Glomerular endothelial cell (primary cell): ENCODE results near the gene CYP4B1.

GRCh38 chr1:46593998-46594493 lies 10.0 kb downstream of the MKNK1 start:
- RAMPAGE, long total RNA: no peak

- RAMPAGE, long total RNA: no peak
Observed at GRCh38 chr1:46635701-46636429, 19.3 kb upstream of the MOB3C start.

DNA sequence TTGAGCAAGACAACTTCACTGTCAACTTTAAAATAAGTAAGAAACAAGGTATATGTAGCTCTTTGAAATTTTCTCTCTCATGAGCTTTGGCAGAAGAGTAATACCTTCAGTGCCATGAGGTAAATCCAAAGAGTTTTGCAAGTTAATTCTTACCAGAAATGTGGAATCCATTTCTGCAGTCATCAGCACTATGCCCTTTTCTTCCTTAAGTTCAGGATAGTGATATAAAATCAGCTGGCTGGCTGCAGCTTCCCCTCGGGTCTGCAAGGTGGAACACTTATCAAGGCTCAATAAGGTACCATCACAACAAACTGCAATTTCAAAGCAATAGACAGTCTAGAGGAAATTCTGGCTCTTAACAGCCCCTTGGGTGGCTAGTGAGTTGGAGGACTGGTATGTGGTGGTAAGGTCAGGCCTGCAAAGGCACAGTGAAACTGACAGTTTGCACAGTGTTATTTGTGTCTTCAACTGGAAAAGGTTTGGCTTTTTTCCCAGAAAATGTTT lies 25.1 kb downstream of the ATPAF1 start:
- RAMPAGE, long total RNA: no peak

GRCh38 chr1:46798813-46799356 lies at the start of gene CYP4B1:
Gene CYP4B1, plus strand, starts transcription at chr1:46799046.
- RAMPAGE, long total RNA: no peak

GRCh38 chr1:46900093-46900542 lies 41.2 kb downstream of the CYP4A11 start:
- RAMPAGE, long total RNA: no peak

DNA sequence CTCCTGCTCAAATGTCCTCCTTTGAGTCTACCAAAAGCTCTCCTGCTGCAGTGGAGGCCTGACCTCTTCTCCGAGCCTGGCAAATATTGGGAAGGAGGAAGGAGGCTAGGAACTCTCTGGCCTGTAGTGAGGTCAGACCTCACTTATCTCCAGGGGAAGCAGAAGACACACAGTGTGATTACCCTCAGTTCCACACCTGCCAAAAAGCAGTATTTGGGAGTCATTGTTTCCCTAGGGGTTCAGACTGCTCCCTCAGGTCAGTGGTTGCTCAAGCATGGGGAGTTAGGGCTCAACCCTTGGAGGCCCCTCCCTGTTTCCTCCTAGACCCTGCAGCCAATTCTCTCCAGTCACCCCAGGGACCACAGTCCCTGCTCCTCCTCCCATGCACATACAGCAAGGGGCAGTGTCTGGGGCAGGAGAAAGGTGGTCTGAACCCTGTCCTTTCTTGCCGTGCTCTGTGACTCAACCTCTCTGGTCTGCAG lies 1.2 kb downstream of the PDZK1IP1 start:
- RAMPAGE, long total RNA: no peak

GRCh38 chr1:47387214-47388206 lies 28.6 kb upstream of the FOXE3 start:
- RAMPAGE, long total RNA: no peak

DNA sequence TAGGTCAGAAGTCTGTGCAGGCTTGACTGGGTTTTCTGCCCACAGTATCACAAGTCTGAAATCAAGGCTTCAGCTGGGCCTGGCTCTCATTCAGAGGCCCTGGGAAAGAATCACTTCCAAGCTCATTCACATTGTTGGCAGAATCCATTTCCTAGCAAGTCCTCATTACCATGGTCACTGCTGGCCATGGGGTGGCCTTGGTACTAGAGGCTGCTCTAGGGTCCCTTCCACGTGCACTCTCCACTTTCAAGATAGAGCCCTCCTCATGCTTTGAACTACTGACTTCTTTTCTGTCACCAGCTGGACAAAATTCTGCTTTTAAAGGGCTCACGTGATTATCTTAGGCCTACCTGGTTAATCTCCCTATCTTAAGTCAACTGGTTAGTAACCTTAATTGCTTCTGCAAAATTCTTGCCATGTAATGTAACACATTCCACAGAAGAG lies 25.5 kb upstream of the FOXE3 start:
- RAMPAGE, long total RNA: no peak

DNA sequence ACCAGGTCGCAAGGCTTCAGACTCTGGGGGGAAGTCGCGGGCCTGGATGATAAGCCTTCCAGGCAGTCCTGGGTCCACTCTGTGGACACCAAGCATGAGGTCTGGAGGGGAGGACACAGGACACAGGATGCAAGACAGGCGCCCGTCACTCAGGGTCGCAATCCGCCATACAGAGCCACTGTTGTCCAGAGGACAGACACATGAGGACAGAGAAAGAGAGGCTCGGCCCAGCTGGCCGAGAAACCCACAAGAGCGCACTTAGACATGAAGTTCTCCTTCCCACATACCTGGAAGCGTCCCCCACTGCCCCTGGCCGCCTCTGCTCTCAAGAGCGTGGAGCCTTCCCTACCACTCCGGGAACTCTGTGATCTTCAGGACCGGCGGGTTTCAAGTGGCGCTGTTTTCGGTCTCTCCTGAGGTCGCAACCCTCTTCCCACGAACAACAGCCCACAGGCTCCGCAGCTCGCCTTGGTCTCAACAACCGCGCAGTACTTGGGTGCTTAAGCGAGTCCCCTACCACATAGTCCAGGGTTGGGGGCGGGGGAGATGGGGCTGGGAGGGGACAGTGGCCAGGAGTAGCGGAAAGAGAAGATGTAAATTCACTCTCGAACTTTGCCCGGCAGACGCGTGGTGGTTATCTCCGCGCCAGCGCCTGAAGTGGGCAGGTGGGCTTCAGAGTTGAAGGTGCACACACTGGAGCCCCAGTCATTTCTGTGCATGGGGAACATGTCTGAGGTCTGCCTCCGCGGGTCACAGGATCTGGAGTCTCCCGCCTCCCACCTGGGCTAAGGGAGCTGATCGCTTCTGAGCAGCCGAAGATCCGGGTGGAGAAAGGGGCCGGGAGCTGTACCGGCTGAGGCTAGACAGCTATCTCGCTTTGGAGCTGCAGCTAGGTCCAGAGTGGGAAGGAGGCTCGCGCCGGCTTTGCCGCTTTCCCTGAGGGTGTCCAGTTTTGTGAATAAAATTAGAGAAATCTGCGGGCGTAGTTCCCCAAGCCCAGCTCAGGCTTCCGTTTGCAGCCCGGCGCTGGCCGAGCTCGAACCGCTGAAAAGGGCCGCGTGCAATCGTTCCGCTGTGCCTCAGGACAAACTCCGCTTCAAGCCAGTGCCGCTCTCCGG lies 4.4 kb upstream of the FOXD2 start:
- RAMPAGE, long total RNA: no peak

DNA sequence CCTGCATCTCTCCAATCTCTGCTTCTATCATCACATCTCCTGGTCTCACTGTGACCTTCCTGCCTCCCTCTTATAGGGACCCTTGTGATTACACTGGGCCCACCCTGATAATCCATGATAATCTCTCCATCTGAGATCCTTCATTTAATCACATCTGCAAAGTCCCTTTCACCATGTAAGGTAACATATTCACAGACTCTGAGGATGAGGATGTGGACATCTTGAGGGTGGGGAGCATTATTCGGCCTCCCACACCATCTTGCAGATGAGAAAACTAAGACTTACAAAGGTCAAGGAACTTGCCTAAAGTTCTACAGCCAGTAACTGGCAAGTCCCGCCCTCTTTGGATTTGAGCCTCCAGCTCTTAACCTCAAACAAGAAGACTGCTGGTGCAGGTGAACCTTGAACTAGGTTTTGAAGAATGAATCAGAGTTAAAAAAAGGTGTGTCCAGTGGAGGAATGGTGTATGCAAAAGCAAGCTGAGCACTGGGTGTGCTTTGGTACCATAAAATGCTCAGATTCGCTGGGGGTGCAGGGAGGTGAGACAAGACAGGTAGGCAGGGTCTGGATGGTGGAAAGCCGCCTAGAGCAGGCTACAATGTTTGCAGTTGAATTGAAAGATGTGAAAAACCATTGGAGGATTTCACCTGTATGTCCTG lies 39.6 kb downstream of the FOXD2 start:
- RAMPAGE, long total RNA: no peak

DNA sequence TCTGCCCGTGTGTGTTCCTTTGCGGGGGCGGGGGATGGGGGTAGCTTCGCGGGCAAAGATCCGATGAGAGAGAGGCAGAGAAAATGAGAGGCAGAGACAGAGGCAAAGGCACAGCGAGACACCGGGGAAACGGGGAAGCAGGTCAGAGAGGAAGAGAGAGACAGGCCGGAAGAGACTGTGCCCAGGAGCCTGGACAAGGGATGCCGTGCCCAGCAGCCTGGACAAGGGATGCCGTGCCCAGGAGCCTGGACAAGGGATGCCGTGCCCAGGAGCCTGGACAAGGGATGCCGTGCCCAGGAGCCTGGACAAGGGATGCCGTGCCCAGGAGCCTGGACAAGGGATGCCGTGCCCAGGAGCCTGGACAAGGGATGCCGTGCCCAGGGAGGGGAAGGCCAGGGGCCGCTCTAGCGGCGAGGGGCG lies 270.4 kb downstream of the FOXD2 start:
- RAMPAGE, long total RNA: no peak

GRCh38 chr1:47727367-47727571 lies 269.9 kb downstream of the TRABD2B start:
- RAMPAGE, long total RNA: no peak

- RAMPAGE, long total RNA: no peak
Observed at GRCh38 chr1:47865686-47866449, 131.3 kb downstream of the TRABD2B start.

- RAMPAGE, long total RNA: no peak
Observed at GRCh38 chr1:48055813-48056236, 58.6 kb upstream of the TRABD2B start.

DNA sequence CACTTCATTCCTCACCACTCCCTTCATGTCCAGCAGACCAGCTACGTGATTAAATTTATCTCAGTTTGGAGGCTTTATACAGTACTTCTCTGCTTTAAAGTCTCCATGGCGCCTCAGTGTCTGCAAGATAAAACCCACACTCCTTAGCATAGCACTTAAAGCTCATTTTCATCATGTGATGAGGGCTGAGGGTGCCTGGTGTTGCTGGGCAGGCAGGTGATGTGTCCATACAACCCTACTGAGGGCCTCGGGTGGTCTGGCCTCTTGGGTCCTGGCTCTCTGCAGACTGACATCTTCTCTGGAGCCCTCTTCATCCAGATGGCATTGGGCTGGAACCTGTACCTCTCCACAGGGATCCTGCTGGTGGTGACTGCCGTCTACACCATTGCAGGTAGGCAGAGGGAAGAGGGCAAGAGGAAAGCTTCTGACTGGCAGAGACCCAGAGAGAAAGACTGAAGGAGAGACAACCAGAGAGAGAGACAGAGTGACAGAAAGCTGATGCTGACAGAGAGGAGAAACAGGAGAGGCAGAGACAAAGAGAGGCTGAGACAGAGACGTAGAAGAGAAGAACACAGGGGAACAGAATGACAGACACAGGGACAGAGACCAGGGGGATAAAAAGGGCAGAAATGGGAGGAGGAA lies 7.9 kb downstream of the SLC5A9 start:
- RAMPAGE, long total RNA: no peak

DNA sequence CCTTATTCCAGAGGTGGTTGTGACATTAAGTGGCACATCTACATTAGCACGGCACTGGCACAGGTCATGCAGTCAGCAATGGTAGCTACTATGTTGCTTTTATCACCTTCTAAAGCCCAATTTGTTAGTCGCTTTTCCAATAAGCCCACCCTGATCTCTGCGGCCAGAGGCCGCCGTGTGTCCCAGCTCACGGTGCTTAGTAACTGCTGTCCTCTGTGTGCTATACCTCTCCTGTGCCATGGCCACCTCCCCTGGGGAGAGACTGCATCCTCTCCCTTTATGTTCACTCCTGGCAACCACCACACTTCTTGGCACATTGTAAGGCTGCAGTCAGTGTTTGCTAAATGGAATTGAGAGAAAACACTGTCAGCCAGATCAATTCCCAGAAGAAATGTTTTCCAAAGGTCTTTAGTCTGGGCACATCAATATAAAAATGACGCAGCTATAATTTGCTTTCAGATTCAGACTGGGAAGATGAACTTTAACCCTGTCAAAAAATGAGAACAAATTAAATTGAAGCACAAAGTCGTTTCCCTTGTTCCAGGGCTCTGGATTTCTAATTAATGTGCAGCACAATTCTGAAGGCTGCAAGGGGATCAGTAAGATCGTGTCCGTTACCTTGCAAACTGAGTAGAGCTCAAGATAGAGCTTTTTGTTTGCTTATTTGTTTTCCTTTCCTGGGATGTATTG lies 96.8 kb downstream of the BEND5 start:
- RAMPAGE, long total RNA: no peak

GRCh38 chr1:50175579-50176141 lies 66.9 kb downstream of the ELAVL4 start:
- RAMPAGE, long total RNA: no peak

GRCh38 chr1:50179599-50179942 lies 70.9 kb downstream of the ELAVL4 start:
- RAMPAGE, long total RNA: no peak

DNA sequence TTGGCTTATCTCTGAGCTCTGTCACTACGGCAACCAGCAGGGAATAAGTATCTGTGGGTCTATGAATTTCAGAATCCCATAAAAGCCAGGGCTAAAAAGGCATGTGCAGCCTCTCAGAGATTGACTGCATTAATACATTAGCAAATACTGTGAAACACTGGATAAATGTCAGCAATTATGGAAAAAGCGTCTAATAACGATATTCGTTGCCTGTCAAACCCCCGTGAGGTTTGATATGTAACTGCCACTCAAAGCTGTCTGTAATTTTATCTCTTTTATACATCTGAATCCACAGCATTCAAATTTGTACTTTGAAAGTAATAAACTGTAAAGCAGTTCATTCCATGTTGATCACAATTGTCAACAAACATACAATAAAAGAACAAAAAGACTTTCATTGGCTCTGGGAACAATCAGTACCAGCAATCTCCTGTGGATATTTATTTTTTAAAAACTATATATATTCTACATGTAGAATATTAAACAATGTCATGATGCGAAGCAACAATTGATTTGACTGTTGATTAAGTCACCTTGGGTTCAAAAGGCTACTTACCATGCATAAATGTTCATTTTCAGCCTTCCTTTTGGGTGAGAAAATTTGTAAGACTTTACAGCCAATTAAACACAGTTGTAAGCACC lies 210.5 kb upstream of the DMRTA2 start:
- RAMPAGE, long total RNA: no peak

- RAMPAGE, long total RNA: no peak
Observed at GRCh38 chr1:50873310-50873942, 86.6 kb downstream of the FAF1 start.